NCI-H460 (cell line): Measurements from ENCODE around the gene NPR3.

GRCh38 chr5:27471848-27473283 is 434.0 kb upstream of the CDH9 start:
RAMPAGE:
- cytosol, long total RNA: start-site peak on the plus strand at chr5:27472294-27472314, 22 and 25 reads in 2 replicates
- long total RNA: no peak
- nucleus, long total RNA: start-site peak on the plus strand at chr5:27472280-27472313, 951 and 165 reads in 2 replicates

RAMPAGE:
- cytosol, long total RNA: no peak
- long total RNA: no peak
- nucleus, long total RNA: no peak
Observed at GRCh38 chr5:31530643-31531341, 1.1 kb downstream of the DROSHA start.

DNA sequence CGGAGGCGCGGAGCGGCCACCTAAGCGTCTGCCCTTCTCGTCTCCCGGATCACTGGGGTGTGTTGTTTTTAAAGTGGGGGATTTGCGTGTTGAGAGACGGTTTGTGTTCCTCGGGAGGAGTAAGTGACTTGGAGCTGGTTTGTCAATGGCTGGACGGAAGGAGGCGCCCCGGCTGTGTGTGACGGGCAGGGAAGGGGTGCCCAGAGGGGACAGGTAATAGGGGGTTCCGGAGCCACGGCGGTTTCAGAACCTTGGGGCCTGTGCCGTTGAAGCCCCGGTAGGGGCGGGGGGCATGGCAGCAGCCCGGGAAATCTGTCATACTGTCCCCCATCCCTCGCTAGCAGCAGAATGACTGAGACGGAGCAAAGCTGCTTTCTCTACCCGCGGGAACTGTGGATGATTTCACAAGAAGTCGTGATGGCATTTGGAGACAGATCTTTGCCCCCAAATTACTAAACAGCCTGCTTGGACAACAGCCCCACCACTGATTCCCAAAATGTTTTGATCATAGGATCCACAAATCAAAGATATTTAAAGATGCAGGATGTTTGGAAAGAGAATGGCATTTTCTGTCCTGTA is 216.4 kb downstream of the PDZD2 start:
RAMPAGE:
- cytosol, long total RNA: no peak
- long total RNA: no peak
- nucleus, long total RNA: no peak

DNA sequence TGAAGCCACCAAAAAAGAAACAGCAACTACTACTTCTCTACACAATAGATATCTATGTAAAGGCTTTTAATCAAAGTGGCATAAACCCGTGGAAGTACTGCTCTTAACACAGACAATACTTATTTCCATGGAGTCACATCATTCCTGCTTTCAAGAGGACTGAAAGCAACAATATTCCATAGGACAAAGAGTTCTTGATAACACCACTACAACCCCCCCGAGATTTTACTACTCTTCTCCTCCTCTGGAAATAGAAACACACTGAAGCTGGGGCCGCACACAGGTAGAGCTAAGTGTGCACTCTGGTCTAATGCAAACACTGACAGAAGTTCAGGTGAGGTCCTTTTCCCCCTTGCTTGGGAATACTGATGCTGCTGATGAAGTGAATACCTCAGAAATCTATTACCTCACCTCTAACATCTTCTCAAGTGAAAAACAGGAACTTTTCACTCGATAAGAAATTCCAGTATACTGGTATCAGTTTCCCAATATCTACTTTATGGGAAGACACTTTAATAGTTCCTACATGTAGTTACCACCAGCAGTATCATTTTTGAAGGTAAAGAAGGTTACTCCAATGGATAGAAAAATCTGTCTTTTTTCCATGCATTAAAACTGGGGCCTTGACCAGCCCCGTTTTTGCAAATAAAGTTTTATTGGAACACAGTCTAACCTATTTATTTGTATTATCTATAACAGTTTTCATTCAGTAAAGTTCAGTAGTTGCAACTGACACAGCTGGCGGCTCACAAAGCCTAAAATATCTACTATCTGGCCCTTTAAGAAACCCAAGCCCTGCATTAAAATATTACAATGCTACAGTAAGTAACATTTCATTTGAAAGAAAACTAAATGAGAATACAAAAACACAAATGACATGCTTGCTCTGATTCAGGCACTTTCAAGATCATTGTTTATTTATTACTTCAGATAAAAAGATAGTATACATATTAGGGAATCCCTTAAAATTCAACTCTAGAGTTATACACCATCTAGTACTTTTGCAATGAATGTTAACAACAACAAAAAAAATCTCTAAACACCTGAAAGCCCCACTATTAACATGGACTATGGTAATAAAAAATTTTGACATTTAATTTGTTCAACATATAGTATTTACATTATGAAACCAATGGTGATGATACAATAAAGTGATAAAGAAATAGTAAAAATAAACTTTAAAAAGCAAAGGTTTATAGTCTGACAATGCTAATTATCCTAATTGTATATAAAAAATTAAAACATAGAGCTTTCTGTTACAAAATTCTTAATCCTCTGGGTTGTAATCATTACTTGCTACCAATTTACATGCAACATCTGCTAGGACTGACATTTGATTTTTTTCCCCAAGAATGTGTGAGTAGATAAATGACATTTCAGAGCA is 49.8 kb downstream of the GOLPH3 start:
RAMPAGE:
- cytosol, long total RNA: no peak
- long total RNA: no peak
- nucleus, long total RNA: no peak

RAMPAGE:
- cytosol, long total RNA: no peak
- long total RNA: no peak
- nucleus, long total RNA: no peak
Observed at GRCh38 chr5:32143493-32143914, 30.6 kb downstream of the GOLPH3 start.

RAMPAGE:
- cytosol, long total RNA: no peak
- long total RNA: no peak
- nucleus, long total RNA: no peak
Observed at GRCh38 chr5:32200434-32200816, 26.3 kb upstream of the GOLPH3 start.

RAMPAGE:
- cytosol, long total RNA: no peak
- long total RNA: no peak
- nucleus, long total RNA: no peak
Observed at GRCh38 chr5:32221775-32222131, 47.6 kb upstream of the GOLPH3 start.

GRCh38 chr5:32229408-32229886 is 55.3 kb upstream of the GOLPH3 start:
RAMPAGE:
- cytosol, long total RNA: no peak
- long total RNA: no peak
- nucleus, long total RNA: no peak

RAMPAGE:
- cytosol, long total RNA: no peak
- long total RNA: no peak
- nucleus, long total RNA: no peak
Observed at GRCh38 chr5:32255082-32255824, 57.5 kb downstream of the MTMR12 start.

DNA sequence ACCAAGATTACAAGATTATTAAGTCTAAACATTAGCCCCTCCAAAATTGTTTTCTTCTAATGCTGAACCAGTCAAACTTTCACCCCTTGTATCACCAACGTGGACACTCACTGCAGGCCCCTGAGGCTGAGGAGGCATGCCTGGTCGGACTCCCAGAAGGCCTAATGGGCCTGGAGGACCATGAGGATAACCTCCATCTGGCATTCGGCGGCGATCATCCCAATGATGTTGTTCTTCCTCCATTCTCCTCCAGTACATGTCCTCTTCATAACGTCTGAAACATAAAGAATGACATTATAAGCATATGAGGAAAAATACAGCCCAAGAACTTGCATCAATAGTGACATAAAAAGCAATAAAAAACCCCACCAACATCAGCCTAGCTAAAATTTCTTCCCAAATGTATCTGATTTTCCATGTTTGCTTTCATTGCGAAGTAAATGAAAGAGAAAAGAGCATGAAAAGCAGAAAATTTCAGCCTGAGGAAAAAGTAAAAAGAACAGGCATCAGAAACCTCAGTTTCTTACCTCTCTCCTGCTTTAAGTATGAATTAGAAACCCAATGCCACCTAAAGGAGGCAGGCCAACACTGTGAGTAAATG is 54.3 kb downstream of the ZFR start:
RAMPAGE:
- cytosol, long total RNA: no peak
- long total RNA: no peak
- nucleus, long total RNA: no peak

RAMPAGE:
- cytosol, long total RNA: no peak
- long total RNA: no peak
- nucleus, long total RNA: no peak
Observed at GRCh38 chr5:32414859-32415279, 29.7 kb downstream of the ZFR start.

RAMPAGE:
- cytosol, long total RNA: no peak
- long total RNA: no peak
- nucleus, long total RNA: no peak
Observed at GRCh38 chr5:32522646-32523206, 62.6 kb upstream of the SUB1 start.

GRCh38 chr5:32537330-32537972 is 47.9 kb upstream of the SUB1 start:
RAMPAGE:
- cytosol, long total RNA: no peak
- long total RNA: no peak
- nucleus, long total RNA: no peak

GRCh38 chr5:32595201-32596020 is 10.1 kb downstream of the SUB1 start:
RAMPAGE:
- cytosol, long total RNA: no peak
- long total RNA: no peak
- nucleus, long total RNA: no peak

RAMPAGE:
- cytosol, long total RNA: no peak
- long total RNA: start-site peak on the plus strand at chr5:32711218-32711336, 35 and 28 reads in 2 replicates
- nucleus, long total RNA: no peak
Observed at GRCh38 chr5:32710935-32711562, at the start of gene NPR3. NPR3 (plus strand) TSS chr5:32711321.

DNA sequence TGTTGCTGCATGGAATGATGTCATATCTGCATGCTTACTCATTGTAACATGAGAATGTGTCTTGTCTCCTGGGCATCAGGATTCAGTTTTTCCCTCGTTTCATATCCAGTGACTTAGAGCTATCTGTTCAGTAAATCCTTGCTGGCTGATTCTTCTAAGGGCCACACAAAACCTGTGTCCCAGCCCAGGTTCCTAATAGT is 94.9 kb downstream of the NPR3 start:
RAMPAGE:
- cytosol, long total RNA: no peak
- long total RNA: no peak
- nucleus, long total RNA: no peak

DNA sequence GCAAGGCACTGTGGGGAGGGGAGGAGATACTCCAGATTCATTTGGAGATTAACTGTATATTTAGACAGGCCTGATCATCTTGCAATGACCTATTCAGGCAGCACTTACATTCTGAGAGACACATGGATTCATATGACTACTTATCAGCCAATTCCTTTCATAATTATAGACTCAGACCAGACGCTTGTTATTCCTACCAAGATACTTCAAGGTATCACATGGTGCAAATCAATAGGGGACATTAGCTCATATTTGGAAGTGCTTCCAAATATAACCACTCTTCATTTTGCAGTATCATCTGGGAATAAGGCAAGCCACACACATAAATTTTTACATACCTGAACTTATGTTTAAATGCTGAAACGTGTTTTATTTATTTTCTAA is 153.5 kb upstream of the TARS1 start:
RAMPAGE:
- cytosol, long total RNA: no peak
- long total RNA: no peak
- nucleus, long total RNA: no peak

GRCh38 chr5:33439774-33440256 is 950 bp upstream of the TARS1 start:
RAMPAGE:
- cytosol, long total RNA: no peak
- long total RNA: no peak
- nucleus, long total RNA: no peak

DNA sequence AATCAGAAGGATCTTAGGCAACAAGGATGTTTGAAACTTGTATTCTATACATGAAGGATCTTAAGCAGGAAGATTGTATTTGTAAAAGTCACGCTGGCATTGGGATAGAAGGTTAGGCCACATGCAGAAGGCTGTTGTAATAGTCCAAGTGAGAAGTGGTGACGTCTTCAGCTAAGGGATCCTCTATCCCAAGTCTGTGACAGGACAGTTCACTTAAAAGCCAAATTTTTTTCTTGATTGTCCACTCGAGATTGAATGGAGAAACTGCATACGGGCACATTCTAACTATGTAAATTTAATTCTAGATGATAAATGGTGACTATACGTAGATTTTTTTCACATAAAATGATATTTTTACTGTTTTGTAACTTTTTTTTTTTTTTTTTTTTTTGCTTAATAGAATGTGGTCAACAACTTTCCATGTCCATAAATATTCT is 1.2 kb downstream of the TARS1 start:
RAMPAGE:
- cytosol, long total RNA: no peak
- long total RNA: no peak
- nucleus, long total RNA: no peak

DNA sequence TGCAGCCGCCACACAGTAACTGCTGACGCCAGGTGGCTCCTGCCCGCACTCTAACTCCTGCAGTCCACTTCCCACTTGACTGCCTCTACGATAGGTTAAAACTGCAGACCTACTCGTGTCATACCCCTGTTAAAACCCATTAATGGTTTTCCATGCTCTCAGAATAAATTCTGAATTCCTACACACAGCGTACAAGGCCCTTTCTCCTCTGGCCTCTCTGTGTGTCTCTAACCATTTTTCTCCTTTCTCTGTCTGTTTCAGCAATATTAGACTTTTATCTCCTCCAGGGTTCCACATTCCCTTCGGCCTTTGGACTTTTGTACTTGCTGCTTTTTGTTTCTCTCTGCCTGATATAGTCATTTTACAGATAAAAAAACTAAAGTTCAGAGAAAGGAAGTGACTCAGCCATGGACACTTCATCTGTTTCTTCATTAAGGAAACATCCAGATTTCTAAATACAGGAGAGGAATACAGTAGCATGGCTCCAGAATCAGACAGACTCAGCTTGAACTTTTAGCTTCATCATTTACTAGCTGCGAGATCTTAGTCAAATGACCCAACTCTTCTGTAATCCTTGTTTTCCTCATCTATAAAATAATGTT is 84.8 kb downstream of the ADAMTS12 start:
RAMPAGE:
- cytosol, long total RNA: no peak
- long total RNA: no peak
- nucleus, long total RNA: no peak